Skeletal muscle satellite cell (primary cell): ENCODE data around the genes CELSR3, WDR6, IMPDH2, KLHDC8B, AMT and DAG1.

DNA sequence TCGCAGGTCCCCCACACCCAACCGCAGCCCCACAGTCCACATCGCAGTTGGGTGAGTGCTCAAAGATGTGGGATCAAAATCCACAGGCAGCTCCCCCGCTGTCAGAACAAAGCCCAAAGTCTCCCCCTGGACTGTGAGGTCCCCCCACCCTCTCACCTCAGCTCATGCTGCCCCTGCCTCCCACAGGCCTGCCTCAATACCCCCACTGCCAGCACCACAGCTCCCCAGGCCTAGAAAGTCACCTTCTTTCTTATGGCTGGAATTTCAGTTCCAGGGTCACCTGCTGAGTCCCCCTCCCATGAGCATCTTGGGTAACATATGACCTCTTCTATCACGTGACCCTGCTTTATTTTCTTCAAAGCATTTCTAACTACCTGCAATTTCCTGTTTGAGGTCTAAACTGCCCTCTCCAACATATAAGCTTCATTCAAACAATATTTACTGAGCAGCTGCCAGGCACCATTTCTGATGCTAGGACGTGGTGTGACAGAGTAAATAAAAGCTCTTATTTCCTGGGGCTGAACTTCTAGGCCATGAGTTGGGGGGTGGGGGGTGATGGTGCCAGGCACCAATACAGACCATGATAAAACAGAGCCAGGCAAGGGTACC lies 2.4 kb upstream of the TMEM89 start:
- CAGE, long polyA plus RNA, result no peak

DNA sequence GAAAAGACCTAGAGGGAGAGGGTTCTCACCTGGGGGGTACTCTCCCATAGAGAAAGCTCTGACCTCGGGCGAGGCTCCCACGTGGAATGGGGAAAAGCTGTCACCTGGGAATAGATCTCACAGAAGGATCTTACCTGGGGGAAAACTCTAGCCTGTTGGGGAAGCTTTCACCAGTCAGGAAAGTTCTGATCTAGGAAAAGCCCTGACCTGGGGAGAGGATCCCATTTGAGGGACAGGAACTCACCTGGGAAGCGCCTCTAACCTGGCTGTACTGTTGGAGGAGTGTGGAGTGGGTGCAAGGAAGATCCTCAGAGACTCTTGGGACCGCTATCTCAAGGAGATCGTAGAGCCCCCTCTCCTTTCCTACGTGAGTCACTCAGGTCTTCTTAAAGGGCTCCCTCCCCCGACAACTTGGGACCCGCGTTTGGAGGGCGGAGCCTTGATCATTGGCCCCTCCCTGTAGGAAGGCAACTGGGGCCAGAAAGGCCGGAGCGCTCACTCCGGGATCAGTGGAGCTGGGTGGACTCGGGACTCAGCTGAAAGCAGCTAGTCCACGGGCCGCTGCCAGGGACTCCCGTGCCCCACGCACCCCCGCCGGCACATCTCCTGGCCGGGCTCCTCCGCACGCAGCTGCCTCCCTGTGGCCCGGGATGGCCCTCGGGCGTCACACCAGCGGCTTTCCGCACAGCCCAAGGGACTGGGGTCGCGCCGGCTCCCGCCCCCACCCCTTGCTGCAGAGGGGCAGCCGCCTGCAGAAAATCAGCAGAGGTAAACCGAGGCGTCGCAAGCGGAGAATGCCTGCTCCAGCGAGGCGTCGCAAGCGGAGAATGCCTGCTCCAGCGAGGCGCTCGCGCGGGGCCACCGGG lies 541 bp downstream of the SLC26A6 start:
- CAGE, long polyA plus RNA, result no peak

- CAGE, long polyA plus RNA, result no peak
These were observed at the start of gene CELSR3 for GRCh38 chr3:48662537-48663466. CELSR3 (minus strand) TSS chr3:48662886.

DNA sequence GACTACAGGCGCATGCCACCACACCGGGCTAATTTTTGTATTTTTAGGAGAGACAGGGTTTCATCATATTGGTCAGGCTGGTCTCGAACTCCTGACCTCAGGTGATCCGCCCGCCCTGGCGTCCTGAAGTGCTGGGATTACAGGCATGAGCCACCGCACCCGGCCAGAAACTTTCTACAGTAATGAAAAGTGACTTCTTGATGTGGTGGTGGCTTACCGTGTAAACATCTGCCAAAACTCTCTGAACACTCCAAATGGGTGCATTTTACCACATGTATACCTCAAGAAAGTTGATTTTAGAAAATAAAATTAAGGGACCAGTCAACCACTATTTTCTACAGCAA lies 6.2 kb upstream of the NCKIPSD start:
- CAGE, long polyA plus RNA, result no peak

DNA sequence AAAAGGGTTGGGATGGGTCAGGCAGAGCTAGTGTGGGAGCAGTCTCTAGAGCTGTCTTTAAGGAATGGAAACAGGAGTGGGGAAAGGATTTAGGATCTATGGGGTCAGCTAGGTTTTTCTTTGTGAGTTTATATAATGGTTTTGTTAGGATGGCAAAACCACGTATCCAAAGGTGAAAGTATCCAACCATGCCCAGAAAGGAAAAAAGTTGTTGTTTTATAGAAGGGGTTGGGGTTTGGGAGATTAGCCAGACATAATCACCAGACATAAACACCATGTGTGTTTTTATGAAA lies 9.2 kb upstream of the IP6K2 start:
- CAGE, long polyA plus RNA, result no peak

GRCh38 chr3:48989619-48989994 lies 434 bp upstream of the P4HTM start:
- CAGE, long polyA plus RNA, result no peak

DNA sequence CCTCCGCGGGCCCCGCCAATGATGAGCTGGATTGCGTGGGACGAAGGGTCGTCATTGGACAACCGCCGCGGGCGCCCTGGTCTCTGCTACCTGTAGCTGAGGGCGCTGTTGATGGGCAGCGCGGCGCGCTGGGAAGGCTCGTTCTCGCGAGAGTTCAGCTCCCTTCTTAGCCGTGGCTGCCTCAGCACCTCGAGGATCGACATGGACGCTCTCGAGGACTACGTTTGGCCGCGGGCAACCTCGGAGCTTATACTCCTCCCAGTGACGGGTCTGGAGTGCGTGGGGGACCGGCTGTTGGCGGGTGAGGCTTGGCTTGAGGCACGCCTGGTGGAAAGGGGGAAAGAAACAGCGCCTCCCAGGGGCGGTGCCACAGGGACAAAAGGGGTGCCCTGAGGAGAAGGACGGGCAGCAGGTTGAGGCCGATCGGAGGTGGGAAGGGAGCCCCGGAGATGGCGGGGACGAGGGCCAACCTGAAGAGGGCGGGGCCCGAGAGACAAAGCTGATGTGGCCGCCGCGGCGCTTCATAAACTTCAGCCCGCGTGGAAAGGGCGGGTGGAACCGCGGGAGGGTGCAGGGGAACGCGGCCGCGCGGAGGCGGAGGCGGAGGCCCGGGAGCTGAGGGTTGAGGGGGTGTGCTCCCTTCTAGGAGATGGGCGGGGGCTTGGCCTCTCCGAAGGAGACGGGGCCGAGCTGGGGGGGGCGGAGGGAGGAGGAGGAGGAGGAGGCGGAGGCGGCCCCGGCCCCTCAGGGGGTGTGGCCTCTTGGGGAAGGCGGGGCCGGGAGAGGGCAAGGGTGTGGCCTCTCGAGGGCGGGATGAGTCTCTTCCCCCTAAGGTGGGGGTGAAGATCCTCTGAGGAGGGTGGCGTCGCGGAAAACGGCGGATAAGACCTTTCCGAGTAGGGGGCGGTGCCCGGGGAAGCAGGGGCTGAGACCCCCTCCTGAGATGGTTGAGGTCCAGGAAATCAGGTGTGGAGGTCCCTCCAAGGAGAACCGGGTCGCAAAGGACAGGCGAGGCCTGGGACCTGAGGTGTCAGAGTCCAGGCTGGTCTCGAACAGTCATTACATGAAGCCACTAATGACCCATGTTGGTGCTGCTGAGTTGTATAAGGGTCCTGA lies at the start of gene WDR6:
Gene WDR6, plus strand, starts transcription at position 161 of the 1,116 bp plus-strand sequence.
- CAGE, long polyA plus RNA, result no peak

- CAGE, long polyA plus RNA, result no peak
These were observed 2.2 kb downstream of the NDUFAF3 start for GRCh38 chr3:49024013-49024631.

GRCh38 chr3:49028950-49029897 lies at the start of gene IMPDH2:
IMPDH2 (minus strand) TSS chr3:49029398.
- CAGE, long polyA plus RNA, result start-site peak on the minus strand at chr3:49029389-49029416, 11,067 and 10,330 reads in 2 replicates

- CAGE, long polyA plus RNA, result no peak
These were observed at the start of gene KLHDC8B for GRCh38 chr3:49170690-49171850. KLHDC8B (plus strand) TSS chr3:49171598.

DNA sequence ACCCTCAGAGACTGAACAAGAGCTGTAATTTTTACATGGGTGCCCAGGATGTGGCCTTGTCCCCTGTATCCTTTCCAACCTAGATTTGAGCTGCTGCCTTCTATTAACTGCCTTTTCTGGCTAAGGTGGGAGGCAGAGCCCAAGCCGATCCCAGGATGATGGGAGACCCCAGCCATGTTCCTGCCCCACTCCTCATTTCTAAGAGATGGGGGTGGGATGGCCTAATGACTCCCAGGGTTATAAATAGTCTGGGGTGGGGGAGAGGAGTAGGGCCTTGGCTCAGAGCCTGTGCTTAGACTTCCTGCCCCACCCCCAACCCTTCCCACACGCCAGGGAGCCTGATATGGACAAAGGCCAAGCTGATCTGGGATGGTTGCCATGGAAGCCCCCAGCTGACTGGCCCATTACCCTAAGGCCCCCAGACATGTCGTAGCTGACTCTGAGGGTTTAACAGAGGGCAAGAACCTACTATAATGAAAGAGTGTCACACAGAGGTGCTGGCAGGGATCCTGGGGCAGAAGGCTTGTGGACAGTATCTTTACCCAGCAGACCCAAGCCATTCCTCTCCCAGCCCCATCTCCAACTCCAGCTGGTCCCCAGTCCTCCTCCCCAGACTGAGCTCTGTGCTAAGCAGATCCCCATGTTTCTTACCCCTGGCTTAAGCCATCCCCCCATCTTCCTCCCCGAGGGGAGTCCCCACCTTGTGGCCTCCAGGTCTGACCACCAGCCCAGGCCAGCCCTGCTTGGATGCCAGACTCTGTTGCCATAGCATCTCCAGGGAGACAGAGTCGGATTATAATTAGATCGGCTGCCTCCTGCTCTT lies 2.0 kb downstream of the KLHDC8B start:
- CAGE, long polyA plus RNA, result no peak

GRCh38 chr3:49349232-49349957 lies 8.8 kb downstream of the GPX1 start:
- CAGE, long polyA plus RNA, result no peak

- CAGE, long polyA plus RNA, result no peak
These were observed 5.8 kb downstream of the GPX1 start for GRCh38 chr3:49352244-49352884.

GRCh38 chr3:49358584-49359152 lies 515 bp upstream of the GPX1 start:
- CAGE, long polyA plus RNA, result no peak

DNA sequence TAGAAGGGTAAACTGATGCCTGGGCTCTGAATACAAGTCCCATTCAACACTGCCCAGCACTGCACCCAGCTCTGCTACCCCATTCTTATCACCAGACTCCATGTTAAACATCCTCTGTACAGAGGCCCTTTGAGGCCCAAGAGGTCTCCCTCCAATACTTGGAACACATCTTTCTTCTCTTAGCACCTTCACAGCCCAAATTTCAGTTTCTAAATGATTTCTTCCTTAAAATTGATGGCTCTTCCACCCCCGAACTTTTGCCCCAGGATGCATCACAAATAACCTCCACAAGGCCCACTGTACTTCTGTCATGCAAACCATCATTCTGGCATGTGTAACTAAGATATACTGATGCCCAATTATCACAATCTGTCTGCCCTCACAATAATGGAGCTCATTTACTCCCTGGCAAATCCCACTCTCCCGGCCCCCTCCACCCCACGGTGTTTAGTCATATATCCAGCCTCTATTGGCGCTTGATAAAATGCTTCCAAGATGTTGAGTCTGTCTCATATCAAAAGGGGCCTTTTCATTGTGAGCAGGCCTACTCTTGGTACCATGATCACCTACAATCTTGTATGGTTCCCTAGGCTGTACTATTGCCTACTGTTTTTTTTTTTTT lies 12.6 kb upstream of the GPX1 start:
- CAGE, long polyA plus RNA, result no peak

GRCh38 chr3:49422269-49423215 lies at the start of gene AMT:
AMT (minus strand) TSS chr3:49422473.
- CAGE, long polyA plus RNA, result no peak

- CAGE, long polyA plus RNA, result no peak
These were observed at the start of gene DAG1 for GRCh38 chr3:49470105-49471133. DAG1 (plus strand) TSS chr3:49470267.

DNA sequence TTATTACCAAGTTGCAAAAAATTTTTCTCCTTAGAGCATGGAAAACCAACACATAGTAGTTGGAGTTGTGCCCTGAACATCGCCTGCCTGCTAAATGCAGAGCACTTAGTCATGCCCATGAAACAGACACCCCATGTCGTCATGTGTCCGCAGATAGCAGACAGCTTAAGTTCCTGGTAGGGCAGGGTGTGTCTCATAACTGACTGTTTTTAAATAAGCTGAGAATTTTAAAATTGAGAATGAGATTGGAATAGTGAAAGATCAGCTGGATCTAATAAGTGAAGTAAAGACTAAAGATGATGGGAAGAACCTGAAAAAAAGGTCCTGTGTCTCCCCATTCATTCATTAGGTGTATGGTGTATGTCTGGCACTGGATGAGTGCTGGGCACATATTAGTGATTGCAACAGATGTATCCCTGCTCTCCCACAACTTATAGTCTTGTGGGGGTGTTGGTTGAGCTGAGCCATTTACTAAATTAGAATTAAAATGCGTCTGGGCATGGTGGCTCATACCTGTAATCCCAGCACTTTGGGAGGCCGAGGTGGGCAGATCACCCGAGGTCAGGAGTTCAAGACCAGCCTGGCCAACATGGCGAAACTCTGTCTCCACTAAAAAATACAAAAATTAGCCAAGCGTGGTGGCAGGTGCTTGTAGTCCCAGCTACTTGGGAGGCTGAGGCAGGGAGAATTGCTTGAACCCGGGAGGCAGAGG lies 31.1 kb downstream of the DAG1 start:
- CAGE, long polyA plus RNA, result no peak

GRCh38 chr3:49683053-49683491 lies 6.2 kb downstream of the MST1 start:
- CAGE, long polyA plus RNA, result no peak

DNA sequence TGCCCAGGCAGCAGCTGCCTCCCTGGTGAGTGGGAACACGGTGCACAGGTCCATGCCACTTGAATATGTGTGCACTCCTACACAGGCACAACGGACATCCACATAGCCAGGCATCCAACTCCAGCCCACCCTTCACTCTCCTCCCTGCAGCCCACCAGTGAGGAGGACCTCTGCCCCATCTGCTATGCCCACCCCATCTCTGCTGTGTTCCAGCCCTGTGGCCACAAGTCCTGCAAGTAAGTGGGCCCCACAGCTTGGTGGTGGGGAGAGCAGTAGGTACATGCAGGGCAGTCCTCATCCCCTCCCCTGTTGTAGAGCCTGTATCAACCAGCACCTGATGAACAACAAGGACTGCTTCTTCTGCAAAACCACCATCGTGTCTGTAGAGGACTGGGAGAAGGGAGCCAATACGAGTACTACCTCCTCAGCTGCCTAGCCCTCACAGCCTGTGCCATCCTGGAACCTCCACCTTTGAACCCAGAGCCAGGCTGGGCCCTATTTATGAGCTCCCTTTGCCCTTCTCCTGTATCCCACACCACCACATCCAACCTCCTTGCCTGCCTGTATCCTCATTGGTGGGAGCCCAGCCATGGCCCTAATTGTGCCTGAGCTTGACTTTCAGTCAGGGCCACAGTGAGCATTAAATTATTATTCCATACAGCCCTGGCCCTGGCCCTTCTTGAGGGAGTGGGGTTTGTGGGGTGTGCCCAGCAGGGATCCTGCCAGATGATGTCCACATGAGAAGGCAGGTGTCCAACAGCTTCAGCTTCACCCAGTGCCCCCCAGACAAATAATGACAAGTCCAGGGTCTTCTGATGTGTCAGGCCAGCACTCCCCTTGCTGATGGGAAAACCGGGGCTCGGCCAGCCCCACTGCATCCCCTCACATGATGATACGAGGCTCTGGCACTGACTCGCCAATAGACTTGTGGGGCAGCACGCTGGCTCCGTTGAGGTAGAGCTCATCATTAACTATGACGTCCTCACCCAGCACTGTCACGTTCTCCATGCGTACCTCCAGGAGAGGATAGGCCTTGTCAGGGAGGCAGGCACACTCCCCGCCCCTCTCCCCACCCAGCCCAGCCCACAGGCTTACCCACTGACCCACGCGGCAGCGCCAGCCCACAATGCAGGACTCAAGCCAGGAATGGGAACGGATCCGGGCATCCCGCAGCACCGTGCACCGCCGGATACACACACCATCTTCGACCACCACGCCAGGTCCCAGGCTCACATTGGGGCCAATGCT lies 1.8 kb upstream of the AMIGO3 start:
- CAGE, long polyA plus RNA, result no peak